LUHMES (cell line): ENCODE data around the genes BZW2 and AHR.

GRCh38 chr7:14241929-14242630, 252.6 kb upstream of the ETV1 start:
- PRO-cap = no peak

DNA sequence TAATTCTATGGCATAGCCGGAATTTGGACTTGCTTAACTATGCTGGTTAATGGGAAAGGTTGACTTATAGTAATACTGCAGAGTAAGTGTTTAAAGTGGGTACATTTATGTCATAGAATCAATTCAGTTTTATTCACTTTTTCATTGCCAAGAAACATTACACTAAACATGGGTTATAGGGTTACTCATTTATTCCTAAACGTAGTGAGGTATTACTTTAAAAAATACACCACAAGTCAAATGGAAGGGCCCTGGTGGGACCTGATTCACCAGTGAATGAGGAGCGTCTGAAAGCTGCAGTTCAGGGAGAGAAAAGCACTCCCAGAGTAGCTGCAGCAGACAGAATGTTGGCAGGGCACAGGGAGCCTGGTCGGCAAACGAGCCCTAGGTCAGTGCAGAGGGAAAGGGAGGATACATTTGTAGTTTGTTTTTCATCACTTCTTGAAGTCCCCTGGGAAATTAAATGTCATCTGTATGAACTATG, 361.6 kb upstream of the ETV1 start:
- PRO-cap = no peak

DNA sequence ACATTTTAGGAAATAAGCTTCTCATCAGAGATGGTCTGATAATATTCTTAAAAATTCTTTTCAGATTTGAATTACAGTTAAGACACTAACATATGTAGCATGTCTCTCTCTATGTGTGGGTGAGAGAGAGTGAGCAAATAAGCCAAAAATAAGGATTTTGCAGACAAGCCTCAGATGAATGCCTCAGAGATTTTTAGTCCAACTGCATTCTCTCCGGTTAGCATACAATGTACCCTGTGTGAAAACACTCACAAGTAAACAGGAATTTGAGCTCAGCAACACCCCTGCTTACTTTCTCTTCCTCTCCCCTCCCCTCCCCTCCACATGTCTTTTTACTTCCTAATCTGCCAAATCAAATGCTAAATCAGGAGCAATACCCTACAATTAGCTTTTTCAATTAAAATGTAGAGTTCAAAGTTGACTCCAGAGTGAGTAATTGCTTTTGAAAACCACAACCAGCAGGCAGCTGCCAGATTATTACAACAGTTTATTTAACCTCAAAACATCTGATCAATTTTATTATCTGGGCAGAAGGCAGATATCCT, 354.3 kb downstream of the CRPPA start:
- PRO-cap = no peak

GRCh38 chr7:16129217-16129933, 292.0 kb downstream of the CRPPA start:
- PRO-cap = no peak

DNA sequence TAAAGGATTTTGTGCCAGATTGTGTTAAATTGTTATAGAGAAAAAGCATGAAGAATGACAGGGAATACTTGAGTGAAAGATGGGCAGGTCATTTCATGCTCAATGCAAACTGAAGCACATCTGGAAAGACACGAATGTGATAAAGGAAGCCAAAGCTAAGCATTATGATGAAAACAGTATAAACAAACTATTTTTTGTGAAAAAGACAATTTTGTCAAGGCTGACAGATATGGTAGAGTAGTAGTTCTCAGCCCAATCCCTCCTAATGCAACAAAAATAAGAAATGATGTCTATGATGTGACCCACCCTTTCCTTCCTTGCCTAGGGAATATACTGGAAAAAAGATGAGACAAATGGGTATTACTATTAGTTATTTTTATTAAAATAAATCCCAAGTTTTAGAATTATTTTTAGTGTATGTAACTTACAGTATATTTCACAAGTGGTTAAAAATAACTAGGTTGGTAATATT, 218.7 kb downstream of the CRPPA start:
- PRO-cap = no peak

DNA sequence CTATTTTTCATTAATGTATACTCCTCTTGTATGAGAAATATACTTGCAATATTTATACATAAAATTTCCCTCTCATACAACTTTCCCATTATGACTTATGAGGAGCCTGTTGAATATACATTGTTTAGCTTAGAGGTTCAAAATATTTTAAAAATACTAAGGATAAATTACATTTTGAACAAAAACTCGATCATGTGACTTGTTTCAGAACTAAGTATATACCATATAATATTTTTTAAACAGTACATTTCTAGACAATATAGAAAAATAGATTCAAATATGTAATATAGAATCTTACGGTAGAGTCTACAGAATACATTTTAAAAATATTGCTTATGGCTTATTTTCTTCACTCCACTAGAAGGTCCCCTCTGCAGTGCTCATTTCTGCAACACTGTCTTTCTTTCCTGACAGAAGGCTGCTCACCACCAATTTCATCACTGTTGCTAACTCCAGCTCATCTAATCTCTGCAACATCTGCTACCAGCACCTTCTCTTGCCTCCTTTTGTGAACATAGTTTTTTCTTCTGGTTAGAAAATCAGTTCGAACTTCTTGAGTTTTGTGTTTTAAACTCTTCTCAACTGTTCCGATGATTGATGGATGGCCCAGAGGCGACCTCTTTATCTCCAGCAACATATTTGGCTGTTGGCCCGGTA, 152.8 kb downstream of the CRPPA start:
- PRO-cap = no peak

GRCh38 chr7:16420315-16420849, 956 bp downstream of the CRPPA start:
- PRO-cap = no peak

DNA sequence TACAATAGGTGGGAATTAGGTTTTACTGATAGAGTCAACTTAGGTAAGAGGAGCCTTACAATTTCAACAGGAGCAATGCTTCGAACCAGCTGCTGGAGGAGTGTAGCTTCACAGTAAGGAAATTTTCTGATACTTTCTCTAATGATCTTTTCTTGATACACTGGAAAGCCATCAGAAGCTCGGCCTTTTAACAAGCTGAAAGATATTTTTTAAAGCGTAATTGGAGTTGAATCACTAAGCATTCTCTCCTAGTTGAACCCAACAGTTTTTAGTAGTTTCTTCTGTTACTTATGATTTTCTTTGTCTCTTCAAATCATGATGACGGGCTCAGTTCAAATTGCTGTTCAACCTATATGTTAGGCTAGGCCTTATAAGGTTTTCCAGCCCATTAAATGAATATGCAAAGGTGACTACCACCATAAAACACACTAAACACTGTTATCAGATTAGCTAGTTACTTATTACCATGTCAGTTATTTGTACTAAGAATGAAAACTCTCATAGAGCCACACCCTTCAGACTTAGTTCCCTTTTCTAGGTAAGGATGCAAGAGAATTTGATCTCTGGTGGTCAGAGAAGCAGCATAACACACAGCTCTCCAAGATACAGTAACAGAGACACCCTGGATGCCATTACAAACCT, 35.9 kb downstream of the ANKMY2 start:
- PRO-cap = no peak

GRCh38 chr7:16645948-16646831, at the start of gene BZW2:
BZW2 (plus strand) TSS chr7:16646181.
- PRO-cap = unidirectional peak, plus-strand start at chr7:16646188; unidirectional peak, plus-strand start at chr7:16646279; unidirectional peak, plus-strand start at chr7:16646365

DNA sequence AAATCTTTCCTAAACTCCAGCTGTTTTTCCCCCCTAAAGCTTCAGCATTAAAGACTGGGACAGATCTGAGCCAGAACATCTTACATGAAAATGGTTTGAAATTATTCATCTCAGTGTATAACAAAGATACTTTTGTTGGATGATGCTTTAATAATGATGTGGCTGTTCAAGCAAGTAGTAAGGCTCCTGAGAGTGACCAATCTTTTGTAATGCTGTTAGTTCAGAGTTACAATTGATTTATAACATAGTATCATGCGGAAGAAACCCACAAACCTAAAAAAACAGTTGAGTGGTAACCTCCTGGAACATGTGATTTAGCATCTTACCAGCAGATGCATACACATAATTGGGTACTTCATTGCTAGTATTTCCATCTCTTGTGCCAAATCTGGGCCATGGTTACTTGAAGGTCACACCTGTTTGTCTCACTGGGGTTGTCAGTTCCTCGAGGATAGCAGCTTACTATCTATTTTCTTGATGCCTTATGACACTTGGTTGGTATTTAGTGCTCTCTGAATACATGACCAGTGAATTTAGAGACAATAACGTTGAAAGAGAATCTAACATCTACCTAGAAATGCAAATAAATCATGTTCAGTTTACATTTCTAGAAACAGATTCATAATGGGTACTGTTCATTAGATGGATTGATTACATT, 1.6 kb downstream of the BZW2 start:
- PRO-cap = no peak

DNA sequence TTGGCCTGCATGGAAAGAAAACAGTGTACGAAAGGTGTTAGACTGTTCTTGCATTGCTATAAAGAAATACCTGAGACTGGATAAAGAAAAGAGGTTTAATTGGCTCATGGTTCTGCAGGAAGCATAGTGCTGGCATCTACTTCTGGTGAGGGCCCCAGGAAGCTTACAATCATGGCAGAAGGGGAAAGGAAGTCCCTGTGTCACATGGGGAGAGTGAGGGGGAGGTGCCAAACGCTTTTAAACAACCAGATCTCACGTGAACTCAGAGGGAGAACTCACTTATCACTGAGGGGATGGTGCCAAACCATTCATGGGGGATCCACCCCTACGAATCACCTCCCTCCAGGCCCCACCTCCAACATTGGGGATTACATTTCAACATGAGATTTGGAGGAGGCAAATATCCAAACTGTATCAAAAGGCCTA, 5.6 kb downstream of the TSPAN13 start:
- PRO-cap = no peak

- PRO-cap = no peak
These were observed 200.5 kb upstream of the AHR start for GRCh38 chr7:17097748-17098462.

DNA sequence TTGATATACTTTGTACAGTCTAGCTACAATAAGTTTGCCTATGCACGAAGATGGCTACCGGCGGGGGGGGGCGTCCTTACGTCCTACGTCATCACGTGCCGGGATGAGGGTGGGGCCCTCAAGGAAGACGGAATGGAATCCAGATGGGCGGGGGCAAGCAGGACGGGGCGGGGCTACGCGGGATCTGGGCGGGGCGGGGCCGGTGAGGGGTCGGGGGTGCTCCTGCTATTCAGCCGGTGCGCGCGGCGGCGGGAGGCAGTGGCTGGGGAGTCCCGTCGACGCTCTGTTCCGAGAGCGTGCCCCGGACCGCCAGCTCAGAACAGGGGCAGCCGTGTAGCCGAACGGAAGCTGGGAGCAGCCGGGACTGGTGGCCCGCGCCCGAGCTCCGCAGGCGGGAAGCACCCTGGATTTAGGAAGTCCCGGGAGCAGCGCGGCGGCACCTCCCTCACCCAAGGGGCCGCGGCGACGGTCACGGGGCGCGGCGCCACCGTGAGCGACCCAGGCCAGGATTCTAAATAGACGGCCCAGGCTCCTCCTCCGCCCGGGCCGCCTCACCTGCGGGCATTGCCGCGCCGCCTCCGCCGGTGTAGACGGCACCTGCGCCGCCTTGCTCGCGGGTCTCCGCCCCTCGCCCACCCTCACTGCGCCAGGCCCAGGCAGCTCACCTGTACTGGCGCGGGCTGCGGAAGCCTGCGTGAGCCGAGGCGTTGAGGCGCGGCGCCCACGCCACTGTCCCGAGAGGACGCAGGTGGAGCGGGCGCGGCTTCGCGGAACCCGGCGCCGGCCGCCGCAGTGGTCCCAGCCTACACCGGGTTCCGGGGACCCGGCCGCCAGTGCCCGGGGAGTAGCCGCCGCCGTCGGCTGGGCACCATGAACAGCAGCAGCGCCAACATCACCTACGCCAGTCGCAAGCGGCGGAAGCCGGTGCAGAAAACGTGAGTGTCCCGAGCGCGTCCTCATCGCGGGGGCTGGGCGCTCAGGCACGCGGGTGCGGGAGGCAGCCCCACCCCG, at the start of gene AHR:
AHR (plus strand) TSS at position 258 of the 1,011 bp plus-strand sequence.
- PRO-cap = no peak

DNA sequence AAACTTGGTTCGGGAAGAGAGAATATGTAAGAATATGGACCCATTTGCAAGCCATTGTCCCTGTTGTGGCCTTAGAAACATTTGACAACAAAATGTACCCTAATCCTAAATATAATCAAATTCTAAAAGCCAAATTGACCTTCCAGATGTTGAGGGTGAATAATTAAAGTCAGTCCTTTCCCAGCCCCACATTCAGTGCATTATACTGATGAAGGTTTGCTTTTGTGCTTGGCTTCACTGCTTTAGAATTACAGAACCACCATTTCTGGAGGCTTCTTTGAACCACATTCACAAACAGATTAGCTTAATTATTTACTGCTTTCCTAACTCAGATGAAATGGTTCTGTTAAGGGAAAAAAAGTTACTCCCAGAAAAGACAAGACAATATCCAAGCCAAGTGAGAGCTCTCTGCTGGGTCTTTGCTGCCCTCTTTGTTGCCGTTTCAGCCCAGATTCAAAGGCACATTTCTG, 188.8 kb downstream of the AHR start:
- PRO-cap = no peak

DNA sequence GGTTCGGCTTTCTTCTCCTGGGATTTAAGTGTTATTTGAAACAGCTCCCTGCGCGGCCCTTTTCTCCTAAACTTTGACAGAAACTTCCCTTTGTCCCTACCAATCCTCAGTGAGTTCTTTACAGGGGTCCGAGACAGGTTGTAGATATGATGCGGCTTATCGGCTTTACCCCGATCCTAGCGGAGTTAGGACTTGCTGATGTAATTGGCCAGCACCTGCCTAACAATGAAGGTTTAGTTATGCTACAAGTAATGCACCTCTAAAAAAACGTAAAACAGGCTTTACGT, 563 bp upstream of the SNX13 start:
- PRO-cap = no peak

DNA sequence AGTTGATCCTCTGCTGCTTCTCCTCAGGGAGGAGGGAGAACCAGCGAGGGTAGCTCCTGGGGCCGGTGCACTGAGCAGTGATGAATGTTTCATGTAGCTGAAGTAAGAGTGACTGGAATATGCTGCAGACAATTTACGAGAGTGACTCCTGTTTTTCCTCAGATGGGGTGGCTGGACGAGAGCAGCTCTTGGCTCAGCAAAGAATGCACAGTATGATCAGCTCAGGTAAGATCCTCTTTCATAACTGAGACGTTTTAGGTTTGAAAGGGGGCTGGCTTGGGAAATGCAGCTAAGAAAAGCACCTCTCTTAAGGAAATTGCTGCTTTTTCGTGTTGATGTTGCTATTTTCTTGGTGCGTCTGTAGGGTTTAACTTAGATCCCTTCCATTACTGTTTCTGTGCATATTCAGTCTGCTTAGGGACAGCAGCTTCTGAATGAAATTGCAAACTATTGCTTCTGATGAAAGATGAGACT, 588 bp downstream of the HDAC9 start:
- PRO-cap = bidirectional peak, plus-strand start at position 177 of the sequence, minus-strand start at position 115 of the sequence

DNA sequence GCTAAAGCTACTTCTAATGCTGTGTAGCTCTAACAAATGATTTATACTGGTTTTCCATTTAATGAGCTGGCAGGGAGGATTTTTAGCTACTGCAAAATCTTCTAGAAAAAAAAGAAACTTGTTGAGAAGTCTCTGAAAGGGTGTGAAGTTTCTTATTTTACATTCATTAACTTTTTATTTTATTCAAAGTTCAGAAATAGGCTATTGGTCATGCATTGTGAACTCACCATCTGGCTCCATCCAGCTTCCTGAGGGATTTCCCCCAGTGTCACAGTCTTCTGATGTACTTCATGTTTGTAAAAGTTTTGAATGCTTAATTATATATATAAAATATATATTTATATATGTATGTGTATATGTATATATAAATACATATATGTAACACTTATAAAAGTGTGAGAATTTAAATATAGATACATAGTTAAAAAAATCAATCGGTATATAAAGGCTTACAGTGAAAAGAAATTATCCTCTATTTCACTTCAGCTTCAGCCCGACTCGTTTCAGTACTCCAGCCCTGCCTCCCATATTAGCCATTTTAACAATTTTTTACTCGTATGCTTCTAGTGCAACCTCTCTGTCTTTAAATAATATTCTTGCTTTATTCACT, 35.0 kb downstream of the HDAC9 start:
- PRO-cap = no peak

DNA sequence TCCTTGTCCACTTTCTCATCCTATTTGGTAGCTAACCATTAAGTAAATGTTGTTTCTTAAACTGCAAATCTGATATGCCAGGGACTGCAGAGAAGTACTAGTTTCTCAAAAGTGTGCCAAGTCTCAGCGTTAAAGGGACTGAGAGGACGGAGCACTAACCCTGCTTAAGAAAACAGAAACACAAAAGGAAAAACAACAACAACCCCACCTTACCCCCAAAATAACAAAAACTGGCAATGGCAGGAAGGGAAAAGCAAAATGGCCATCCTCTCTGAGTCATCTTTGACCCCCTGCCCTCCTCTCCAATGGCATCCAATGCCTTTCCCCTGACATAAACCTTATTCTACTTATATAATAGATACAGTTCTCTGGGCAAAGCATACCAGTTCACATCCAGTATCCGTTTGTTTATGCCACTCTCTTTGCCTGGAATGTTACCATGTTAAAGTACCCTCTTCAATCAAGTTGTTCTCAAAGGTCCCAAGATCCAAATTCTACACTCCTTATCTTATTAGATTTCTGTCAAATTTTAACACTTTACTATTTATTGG, 1.6 kb downstream of the POLR1F start:
- PRO-cap = no peak

GRCh38 chr7:20122961-20123309, 94.2 kb downstream of the MACC1 start:
- PRO-cap = no peak

DNA sequence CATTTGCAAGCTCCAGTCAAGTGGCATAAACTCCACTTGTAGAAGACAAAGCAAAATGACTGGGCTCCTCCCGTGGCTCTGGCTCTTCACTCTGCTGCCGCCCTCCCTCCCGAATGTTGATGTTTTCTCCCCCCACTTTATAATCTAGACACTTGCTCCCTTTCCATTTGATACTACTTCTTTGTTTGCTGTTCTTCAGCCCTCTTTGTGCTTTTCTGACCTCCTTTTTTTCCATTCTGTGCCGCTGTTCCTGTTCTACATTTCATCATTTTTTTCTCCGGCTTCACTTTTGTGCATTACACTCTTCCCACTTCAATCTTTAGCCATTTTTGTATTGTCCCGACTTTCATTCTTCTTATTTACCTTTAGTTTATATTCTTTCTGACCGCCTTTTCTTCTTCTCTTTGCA, 22.7 kb upstream of the ITGB8 start:
- PRO-cap = no peak